Amniotic epithelial cell (primary cell): ENCODE measurements around a stretch of chr20.

DNA sequence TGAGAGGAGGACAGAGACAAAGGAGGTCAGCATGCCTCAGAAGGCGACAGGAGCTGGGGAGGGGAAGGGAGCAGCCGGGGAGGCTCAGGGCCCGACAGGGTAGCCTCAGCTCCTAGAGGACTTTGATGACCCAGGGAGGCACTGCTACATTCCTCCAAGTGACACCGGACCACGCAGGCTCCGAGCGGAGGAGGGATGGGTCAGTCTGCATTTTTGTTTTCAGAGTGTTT lies 7.8 kb downstream of the RBM38 start:
- RRBS, result 80% methylated on average over 3 of the region's 7 CpGs

DNA sequence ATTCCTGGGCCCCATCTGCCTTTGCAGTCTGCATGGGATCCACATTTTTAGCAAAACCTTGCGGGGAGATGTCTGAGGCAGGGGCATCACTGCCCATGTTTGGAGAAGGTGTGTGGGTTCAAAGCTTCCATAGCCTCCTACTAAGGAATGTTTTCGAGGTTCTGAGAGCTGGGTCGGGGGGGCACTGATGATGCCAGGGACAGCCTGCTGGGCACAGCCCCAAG lies 13.0 kb downstream of the RBM38 start:
- RRBS, result no CpG with 5 or more reads among the region's 3 CpGs

DNA sequence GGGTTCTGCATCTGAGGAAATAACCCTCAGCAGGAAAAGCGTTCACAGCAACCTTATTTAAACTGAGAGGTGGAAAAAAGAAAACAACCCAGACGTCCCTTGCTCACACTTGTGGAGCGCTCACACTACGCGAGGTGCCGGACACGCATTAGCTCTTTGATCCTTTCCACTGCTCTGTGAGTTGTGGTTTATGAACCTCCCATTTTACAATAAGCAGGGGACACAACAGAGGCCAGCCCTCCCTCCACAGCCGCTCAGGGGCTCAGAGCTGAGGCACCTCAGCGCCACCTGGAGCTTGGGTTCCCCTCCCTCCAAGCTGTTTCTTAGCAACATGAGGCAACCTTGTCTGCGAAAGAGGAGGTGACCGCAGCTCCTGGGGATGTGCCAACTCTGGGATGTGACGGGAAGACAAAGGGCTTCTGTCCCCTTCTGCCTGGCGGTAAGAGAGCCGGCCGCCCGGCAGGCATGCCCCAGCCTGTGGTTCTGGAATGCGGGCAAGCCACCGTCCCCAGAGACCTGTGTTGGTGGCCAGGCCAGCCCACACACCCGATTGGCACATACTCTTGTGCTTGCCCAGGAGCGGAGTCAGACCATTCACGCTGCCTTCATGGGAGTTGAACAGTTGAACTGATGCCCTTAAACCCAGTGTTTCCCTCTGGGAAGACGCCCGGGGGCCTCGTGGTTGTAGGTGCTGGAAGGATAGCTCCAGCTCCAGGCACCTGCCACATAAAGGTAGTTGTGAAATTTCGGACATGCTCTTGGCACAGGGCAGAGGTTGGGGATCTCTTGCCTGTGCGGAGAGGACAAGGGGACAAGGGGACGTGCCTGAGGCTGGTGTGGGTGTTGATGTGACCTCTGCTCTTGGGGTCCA lies 44.5 kb downstream of the RBM38 start:
- RRBS, result no CpG with 5 or more reads among the region's 27 CpGs

DNA sequence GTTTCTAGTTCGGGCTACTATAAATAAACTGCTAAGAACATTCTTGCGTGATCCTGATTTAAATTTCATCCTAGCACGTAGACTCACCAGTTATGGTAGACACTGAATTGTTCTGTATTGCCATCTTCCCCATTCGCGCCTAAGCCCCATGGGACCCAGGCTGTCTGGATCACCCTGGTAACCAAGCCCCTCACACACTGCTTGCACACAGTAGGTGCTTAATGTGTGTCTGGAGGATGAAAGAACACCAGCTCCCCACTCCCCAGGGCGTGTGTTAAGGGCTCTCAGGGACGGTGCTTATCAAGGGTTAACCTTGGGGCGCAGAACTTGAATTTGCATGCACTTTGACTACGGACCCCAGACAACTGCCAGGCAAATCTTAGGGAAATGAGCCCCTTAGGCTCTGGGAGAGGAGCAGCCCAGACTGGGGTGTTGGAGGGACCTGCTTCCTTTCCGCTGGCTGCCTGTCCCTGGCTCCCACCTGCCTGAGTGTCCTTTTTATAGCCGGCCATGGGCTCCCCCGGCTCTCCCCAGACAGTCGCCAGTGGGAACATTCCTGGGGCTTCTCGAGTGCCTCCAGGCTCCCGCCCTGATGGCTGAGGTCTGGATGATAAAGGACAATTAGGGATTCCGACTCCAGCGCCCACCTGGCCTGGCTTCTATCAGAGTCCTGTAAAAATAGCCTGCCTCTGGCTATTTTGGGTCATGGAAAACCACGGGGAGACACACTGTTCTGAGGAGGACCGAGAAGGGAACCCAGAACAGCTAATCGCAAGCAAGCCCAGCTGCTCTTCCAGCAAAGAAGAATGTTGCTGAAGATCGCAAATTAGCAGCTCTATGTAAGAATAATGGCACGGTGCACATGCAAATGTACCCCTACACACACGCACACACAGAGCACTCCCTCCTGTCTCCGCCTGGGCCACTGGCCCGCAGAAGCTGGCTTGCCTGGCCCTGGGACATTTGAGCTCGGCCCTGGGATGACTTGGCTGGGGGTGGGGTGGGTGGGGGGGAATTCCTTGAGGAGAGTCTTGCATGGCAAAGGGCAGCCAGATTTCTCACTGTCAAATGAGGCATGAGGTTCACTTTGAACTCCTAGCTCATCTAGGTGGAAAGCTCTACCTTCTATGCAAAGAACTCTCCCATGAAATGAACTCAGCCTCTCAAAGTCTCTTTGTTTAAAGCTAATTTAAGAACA lies 55.6 kb downstream of the CTCFL start:
- RRBS, result no CpG with 5 or more reads among the region's 26 CpGs

DNA sequence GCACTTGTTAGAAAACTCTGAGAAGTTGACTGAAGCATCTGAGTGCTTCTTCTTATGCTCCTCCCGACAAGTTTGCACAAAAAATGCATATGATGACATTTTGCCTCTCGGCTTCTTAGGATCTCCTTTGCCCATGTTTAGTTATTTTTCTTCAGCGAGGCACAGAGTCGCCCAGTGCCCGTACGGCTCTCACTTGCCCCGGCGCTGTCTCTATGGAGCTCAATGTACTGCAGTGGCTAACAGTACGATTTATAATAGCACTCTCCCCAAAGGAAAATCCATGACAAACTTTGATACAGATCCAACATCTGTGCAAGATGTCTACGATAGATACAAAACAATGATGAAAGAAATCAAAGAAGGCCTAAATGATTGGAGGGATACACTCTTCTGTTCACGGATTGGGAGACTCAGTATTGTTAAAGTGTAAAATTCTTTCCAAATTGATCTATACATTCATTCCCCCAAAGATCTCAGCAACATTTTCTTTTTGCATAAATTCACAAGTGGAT lies 36.0 kb downstream of the CTCFL start:
- RRBS, result no CpG with 5 or more reads among the region's 11 CpGs

DNA sequence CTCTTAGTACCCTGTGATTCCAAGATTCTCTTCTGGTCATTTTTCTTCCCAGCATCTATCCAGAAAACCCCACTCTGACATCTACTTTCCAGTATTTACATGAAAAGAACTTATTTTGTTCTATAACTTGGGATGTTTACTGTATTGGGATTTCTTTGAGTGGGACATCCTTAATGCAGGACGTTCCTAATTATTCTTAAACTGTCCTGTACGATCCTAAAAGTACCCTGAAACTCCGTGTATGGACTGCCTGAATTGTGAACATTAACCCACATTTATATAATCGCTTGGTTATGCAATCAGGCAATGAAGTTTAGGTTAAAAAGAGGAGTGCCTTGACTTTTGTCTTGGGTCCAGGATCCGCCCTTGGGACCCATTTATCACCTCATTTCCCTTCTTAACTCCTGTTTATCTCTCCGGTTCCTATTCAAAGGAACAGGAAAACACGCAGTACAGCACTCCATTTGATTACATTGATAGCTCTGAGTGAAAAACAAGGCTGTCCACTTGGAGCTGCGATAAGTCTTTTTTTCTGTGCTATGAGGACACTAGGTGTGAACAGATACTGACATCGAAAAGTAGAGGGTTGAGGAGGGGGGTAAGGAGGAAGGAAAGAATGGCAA lies 16.1 kb upstream of the PCK1 start:
- RRBS, result no CpG with 5 or more reads among the region's 9 CpGs

DNA sequence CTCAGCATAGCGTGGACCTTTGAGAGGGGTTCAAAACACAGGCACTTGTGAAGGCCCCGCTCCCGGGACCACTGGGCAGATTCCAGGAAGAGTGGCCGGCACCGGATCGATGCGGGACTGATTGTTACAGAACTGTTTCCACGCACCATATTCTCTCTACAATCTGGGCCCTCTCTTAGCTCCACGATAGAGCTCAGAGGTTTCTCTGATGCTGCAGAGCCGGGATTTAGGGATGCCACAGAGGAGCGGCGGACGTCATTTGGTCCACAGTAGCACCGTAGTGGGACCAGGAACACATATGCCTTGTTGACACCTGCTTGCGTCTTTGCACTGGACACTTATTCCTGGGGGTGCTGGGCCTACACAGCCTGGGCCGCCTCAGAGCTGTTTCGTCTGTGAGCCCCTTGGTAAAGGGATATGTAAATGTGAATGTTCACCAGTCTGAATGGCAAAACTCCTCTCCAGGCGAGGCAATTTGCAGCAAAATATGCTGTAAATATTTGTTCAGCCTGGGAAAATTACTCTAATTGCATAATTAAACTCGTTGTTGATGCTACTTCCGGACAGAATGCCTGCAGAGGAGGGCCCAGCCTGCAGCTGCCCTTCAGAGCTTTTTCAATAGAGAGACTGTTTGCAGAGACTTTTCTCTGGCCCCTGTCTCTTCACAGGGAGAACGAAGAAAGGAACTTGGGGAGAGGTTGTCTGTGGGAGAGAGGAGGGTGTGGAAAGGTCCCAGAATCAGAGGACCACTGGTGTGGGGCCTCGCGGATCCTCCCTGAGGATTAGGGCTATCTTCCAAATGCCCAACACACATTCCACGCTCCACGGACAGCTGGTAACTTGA lies 9.4 kb downstream of the PCK1 start:
- RRBS, result no CpG with 5 or more reads among the region's 25 CpGs

DNA sequence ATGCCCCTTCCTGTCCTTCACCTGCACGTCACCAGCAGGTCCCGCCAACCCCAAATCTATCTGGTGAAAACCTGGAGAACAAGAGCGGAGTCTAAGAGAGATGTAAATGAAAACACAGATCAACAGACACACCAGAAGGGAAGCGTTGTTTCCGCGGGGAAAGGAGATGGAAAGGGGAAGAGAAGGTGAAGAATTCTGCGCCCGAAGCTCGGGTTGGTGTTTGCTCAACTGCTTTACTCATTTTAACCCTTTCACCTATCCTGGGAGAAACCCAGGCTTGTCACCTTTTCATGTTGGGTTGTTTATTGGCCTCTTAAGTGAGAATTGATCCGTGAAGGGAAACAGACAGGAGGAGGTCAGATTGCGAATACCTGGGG lies 30.2 kb upstream of the ZBP1 start:
- RRBS, result no CpG with 5 or more reads among the region's 11 CpGs

DNA sequence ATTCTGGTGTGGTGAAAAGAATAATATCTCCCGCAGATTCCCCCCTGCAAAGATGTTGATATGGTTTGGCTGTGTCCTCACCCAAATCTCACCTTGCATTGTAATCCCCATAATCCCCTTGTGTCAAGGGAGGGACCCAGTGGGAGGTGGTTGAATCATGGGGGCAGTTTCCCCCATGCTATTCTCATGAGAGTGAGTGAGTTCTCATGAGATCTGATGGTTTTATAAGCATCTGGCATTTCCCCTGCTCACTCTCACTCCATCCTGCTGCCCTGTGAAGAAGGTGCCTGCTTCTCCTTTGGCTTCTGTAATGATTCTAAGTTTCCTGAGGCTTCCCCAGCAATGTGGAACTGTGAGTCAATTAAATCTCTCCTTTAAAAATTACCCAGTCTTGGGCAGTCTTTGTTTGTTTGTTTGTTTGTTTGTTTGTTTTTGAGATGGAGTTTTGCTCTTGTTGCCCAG lies 58.8 kb upstream of the PMEPA1 start:
- RRBS, result no CpG with 5 or more reads among the region's 1 CpG

- RRBS, result no CpG with 5 or more reads among the region's 12 CpGs
These were observed 191.7 kb upstream of the C20orf85 start for GRCh38 chr20:57959025-57959436.

GRCh38 chr20:58039432-58040288 lies 111.0 kb upstream of the C20orf85 start:
- RRBS, result no CpG with 5 or more reads among the region's 28 CpGs

GRCh38 chr20:58236487-58236887 lies 8.0 kb upstream of the ANKRD60 start:
- RRBS, result no CpG with 5 or more reads among the region's 18 CpGs

DNA sequence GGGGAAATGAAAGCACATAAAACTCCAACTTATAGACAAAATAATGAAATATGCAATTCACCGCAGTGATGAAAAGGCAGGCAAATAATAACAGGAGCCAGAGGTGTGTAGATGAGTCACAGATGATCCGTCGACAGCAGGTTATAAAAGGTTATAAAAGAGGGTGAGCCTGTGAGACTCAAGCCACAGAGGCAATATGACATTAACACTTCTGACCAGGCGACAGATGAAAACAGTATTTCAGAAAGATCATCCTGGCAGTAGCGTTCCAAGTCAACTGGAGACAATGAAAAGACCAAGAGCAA lies 35.8 kb upstream of the ANKRD60 start:
- RRBS, result no CpG with 5 or more reads among the region's 5 CpGs

- RRBS, result no CpG with 5 or more reads among the region's 8 CpGs
These were observed 39.3 kb upstream of the VAPB start for GRCh38 chr20:58349403-58350444.

DNA sequence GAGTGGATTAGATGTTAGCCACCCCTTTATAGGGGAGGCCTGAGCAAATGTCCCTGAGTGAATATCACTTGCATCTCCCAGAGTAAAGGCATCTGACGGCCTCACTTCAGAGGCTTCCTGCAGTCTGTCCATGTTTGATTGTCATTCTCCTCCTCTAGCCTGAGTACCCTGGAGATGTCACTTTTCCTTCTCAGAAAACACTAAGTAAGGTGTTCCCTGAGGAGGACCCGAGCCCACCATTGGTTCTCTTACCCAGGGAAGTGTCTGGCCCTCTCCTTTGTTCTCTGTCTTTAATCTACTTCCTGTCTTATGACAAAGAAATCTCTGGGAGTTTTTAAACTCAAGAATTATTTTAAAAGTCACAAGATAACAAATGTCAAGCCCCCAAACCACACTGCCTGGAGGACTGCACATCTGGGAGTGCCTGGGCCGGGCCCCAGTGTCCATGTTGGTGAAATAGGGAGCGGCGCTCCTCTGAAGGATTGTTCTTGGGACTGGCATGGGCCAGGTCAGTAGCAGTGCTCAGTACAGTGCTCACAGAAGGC lies 10.8 kb downstream of the STX16 start:
- RRBS, result no CpG with 5 or more reads among the region's 5 CpGs

GRCh38 chr20:58840332-58840989 lies 50.8 kb upstream of the GNAS start:
- RRBS, result no CpG with 5 or more reads among the region's 53 CpGs

DNA sequence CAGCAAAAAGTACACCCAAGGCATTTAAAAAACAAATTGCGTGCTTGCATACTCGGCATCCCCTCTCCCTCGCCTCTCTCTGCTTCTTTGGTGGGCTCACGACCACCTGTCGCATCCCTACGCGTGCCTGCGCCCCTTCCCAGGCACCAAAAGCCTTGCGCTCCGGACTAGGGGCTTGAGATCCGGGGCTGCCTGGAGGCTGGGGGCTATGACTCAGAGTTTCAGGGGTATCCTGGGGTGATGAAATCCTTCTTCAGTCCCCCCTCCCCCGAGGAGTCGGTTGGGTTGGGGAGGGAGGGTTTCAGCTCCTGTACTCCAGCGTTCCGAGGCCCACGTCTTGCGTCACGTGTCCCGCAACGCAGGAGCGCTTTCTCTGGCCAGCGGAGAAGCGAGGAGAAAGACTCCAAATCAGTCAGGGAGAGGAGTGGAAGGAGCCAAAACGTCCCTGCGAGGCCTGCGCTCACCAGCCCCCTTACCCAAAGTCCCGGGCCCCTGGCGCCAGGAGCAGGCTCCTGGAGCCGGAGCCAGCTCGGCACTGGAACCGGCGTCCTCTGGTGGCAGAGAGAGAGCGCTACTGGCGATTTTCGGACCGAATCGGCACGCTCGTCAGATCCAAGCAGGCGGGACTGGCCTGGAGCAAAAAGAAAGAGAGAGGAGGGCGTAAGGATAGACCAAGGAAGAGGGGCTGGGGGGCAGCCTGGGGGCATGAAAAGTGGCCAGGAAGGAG lies 38.7 kb upstream of the GNAS start:
- RRBS, result no CpG with 5 or more reads among the region's 41 CpGs

DNA sequence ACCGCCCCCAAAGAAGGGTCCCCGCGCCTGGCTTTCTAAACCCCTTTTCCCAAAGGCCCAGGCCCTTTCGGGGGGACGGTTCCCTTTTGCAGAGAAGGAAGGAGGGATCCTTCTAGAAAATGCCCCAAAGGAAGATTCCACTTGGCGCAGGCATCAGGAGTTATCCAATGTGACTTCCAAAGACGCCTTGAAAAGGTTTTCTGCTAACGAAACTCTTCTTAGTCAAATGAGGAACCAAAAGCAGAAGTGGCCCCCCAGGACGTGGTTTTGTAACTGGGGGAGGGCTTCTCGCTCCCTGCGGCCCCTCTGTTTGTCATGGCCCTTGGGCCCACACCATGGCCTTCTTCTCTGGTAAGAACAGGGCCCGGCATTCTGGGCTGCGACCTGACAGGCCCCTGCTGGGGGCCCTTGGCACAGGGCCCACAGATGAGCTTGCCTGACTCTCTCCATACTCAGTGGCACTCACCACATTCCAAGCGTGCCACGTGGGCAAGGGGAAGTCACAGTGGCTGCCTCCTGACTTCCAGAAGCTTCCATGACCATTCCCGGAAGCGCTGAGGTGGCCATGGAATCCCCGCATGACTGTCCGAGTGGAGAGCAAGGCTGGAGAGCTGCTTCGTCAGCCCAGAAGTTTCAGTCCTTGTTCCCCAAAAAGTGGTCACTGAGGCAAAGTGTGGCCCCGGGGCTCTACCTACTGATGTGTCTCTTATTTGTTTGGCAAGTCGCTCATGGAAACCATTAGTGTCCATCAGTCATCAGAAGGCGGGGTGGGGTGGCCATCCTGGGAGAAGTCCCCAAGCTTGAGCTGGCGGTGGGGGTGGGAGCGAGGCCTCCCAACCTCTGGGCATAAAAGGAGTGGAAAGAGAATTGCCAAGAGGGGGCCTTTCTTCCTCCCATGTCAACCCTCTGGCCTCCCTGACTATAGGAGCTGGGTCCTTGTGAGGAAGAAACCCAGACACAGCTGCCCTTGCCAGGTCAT lies 891 bp upstream of the CTSZ start:
- RRBS, result no CpG with 5 or more reads among the region's 25 CpGs

- RRBS, result 0% methylated on average over 2 of the region's 14 CpGs
These were observed 4.0 kb upstream of the CTSZ start for GRCh38 chr20:59010941-59011633.

DNA sequence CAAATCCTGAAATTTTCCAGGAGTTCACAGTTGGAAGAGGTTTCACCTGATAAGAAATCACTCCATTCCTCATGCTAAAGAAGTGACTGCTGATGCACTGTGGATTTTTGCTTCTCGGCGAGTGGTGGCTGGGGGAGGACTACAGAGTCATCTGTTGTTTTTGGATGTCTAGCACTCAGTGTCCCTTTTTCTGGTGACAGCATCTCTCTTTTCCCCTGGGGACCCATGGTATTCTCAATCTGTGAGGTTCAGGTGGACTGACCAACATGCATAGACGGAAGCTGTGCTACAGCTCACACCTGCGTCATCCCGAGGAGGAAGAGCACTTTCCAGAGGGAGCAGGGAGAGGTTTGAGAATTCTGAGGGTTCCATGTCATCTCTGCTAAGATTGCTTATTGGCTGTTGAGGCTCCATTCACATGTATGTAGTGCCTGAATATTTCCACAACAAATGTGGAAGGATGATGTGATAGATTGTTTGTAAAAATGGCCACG lies 42.7 kb upstream of the ZNF831 start:
- RRBS, result no CpG with 5 or more reads among the region's 6 CpGs